Metanephros (tissue), 2 donors: ENCODE results near the gene OTUD3.

GRCh38 chr1:19243667-19244169, 7.6 kb downstream of the EMC1 start:
- RAMPAGE, long total RNA, result no peak

DNA sequence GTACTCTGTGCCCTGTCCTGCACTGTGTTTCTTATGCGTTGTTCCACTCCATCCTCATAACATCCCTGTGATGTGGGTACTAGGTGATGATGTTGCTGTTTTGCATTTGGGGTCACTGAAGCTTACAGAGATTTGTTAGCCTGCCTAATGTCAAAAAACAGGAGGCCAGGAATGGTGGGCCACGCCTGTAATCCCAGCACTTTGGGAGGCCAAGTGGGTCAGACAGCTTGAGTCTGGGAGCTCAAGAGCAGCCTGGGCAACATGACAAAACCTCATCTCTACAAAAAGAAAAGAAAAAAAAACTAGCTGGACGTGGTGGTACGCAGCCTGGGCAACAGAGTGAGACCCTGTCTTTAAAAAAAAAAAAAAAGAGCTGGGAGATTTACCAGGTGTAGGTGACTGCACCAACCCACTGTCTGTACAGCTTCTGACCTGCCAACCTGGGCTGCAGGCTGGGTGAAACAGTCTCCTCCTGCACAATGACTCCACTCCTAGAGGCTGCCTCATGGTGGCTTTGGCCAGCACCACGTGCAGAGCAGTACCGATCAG, 3.5 kb downstream of the MRTO4 start:
- RAMPAGE, long total RNA, result no peak

DNA sequence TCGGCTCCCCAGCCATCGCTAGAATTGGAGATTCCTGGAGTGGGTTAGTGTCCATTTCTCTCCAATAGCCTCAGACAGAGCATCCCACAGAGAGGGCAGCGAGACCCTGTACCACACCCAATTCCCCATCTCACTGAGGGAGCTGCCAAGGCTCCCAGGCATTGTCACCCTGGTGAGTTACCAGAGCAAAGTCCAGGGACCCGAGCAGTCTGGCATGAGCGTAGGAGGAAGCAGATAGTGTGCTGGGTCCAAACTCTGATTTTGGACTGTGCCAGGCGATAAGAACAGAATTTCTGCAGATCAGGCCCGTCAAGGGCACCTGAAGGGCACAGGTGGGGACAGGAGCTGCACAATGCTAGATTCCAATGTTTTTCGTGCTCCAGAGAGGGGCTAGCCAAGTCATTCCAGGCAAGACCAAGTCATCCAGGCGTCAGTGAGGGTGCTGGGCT, 15.4 kb downstream of the AKR7A3 start:
- RAMPAGE, long total RNA, result no peak

- RAMPAGE, long total RNA, result no peak
Observed at GRCh38 chr1:19312605-19313120, 537 bp downstream of the SLC66A1 start.

DNA sequence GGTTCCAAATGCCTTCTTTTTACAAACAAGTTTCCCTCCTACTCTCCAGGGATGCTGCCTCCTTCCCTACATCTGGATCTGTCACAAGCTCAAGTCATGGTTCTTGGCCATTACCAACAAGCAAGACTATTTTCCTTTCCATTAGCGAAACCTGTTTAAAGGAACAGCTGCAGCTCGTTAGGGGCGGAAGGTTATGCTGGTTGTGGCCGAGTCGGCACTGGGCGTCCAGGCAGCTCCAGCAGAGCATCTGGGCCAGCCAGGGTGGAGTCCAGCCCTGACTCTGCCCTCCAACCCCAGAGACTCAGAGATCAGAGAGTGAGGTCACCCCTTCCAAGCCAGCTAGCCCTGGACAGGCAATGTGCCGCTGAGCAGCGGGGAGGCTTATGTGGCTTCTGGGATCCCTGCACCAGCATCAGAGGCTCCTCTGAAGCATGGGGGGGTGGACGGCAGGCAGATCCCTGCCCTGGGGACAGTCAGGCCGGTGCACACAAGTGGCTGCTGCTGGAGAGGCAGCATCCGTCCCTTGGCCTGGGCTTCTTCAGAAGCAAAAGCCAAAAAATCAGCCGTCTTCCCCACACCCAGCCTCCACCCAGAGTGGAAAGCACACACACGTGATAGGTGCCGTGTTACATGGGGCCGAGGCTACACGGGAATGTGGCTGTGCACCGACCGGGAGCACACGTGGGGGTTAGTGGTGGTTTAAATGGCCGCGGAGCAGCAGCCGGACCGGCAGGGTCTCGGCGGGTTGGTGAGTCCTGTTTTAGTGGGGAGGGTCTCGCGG, 30.0 kb downstream of the SLC66A1 start:
- RAMPAGE, long total RNA, result no peak

GRCh38 chr1:19410575-19411012, 74.7 kb downstream of the CAPZB start:
- RAMPAGE, long total RNA, result no peak

- RAMPAGE, long total RNA, result no peak
Observed at GRCh38 chr1:19440251-19440793, 45.0 kb downstream of the CAPZB start.

- RAMPAGE, long total RNA, result no peak
Observed at GRCh38 chr1:19453436-19454287, 31.7 kb downstream of the CAPZB start.

GRCh38 chr1:19459494-19460074, 25.8 kb downstream of the CAPZB start:
- RAMPAGE, long total RNA, result no peak

DNA sequence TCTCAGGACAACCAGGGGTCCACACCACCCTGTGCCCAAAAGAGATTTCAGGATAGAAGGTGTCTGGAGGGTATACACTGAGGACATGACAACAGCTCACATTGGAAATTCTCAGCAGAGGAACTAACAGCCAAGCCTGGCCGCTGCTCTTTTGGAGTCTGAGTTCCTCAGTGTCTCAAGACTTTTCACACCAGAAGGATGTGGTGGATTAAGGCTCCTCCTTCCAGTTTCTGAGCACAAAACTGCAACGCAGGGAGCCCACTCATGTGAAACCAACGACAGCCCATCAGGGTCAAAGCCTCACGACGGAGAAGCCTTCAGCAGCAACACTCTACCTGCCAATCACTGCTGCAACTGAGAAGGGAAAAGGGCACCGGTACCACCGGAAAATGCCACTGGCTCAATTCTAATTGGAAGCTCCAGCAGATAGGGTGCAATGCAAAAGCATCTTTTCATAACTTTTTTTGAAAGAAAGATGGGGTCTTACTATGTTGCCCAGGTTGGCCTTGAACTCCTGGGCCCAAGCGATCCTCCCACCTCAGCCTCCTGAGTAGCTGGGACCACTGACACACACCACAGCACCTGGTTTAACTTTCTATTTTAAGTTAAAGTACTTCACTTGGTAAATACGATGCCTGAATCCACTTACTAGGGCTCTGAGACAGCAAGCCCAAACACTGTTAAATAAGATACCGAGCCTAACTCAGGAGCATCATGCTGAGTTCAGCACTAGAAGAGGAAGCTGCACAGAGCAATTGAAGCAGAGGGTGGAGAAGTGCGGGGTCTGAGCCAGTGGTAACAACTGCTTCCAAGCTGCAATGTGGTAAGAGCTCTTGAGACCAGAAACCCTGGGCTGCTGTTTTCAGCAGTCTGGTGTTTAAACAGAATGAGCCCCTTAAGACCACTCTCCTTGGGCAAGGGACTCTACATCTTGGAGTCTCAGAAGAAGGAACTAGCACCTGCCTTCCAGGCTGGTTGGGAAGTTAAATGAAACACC, 7.7 kb downstream of the CAPZB start:
- RAMPAGE, long total RNA, result no peak

DNA sequence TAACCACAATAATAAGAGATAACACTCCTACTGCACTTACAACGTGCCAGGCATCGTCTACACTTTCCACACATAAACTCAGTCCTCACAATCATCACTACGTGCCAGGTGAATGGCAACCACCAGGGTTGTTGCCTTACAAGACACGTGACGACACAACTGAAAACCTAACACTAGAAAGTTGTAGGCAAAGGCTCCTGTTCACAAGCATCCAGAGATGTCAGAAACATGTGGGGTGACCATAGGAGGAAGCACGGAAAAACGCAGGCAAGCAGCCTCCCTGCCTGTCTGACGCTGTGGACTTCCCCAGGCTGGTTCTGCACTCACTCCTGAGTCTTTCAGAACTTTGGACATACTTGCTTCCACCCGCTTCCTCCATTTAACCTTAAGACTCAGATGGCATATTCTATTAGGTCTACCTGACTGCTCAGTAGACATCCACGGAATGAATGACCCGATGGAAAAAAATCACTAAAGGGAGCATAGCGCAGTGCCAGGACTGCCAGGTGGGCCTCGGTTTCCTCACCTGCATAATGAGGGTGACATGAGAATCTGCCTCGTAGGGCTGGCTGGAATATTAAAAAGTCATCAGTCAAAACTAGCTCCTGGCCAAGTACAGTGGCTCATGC, 6.9 kb downstream of the CAPZB start:
- RAMPAGE, long total RNA, result no peak

- RAMPAGE, long total RNA, result no peak
Observed at GRCh38 chr1:19507352-19507753, 22.0 kb upstream of the CAPZB start.

DNA sequence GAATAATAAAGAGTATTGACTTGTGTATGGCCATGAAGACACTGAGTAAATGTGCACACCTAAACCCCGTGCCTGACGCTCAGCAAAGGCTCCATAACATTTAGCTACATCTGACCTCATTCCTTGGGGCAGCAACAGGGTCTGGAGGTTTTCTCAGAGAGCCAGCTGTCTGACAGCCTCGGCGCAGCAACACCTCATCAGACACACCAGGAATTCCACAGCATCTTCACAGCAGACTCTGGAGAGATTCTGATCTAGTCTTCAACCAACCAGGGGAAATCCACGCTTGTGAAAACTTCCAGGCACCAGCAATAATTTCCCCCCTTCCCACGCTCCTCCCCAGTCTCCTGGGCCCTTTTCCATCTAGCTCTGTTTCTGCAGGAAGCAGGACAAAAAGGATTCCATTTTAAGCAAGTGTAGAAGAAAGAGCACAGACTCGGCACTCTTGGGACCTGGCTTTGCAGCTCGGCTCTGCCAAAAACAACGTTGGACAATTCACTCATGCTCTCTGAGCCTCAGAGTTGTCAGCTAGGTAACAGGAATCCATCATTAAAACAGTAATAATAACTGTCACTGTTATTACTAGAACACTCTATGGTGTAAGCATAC, 44.3 kb upstream of the CAPZB start:
- RAMPAGE, long total RNA, result no peak

DNA sequence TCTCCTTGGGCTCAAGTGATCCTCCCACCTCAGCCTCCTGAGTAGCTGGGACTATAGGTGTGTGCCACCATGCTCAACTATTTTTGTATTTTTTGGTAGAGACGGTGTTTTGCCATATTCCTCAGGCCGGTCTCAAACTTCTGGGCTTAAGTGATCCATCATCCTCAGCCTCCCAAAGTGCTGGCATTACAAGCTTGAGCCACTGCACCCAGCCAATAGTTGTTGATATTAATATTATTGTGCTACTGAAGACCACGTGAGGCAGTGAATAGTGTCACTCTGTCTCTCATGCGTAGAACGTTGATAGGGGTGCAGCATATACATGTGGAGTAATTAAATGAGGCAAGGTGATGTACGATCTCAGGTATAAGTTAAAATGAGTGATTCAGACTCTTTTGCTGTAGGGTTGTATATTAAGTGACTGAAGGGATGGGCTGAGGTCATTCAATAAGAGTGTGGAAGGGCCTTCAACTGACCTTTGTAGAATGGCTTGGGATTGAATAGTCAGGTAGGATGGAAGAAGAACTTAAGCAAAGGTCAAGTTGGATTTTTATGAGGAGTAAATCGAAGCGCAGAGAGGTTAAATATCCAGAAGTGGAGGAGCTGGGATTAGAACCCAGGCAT, 2.5 kb downstream of the MICOS10 start:
- RAMPAGE, long total RNA, result no peak

DNA sequence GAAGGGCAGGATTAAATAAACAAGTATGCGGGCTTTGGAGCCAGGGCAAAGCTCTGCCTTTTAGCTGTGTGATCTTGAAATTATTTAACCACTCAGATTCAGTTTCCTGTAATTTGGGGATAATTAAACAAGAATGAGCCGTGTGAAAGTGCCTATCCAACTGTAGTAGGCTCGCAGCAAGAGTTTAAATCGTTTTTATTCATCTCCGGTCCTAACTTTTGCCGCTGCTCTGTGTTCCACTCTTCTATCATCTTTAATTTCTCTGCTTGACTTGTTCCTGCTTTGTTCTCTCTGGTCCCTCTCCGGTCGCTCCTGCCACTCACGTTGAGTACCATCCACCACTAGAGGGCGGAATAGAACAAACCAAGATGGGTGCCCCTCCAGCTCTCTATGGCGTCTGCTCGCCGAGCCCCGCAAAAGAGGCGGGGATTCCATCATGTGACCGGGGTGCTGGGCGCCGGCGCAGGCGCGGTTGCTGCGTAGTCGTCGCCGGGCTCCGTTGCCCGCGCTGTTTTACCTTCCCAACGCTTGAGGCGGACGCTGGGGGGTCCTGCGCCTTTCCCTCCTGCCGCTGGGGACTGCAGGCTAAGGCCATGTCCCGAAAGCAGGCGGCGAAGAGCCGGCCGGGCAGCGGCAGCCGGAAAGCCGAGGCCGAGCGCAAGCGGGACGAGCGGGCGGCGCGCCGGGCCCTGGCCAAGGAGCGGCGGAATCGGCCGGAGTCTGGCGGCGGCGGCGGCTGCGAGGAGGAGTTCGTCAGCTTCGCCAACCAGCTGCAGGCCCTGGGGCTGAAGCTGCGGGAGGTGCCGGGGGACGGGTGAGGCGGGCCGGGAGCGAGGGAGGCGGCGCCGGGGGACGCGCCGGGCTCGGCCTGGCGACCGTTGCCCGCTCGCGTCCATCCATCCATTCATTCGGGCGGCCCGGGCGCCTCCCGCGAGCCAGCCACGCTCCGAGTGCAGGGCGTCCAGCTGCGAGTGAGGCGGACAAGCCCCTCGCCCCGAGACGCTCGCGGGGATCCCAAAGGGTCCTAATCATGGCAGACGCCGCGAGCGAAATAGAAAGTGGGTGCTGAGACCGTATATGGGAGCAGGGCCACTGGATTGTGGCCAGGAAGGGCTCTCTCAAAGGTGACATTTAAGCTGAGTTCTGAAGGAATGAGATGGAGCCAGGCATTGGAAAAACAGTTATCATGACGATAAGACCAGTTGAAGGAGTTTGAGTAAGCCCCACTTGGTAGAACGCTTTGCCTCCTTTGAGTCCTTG, at the start of gene OTUD3:
OTUD3 (plus strand) TSS at position 475 of the 1,260 bp plus-strand sequence.
- RAMPAGE, long total RNA, result no peak

- RAMPAGE, long total RNA, result no peak
Observed at GRCh38 chr1:19890055-19890546, 7.9 kb downstream of the OTUD3 start.

DNA sequence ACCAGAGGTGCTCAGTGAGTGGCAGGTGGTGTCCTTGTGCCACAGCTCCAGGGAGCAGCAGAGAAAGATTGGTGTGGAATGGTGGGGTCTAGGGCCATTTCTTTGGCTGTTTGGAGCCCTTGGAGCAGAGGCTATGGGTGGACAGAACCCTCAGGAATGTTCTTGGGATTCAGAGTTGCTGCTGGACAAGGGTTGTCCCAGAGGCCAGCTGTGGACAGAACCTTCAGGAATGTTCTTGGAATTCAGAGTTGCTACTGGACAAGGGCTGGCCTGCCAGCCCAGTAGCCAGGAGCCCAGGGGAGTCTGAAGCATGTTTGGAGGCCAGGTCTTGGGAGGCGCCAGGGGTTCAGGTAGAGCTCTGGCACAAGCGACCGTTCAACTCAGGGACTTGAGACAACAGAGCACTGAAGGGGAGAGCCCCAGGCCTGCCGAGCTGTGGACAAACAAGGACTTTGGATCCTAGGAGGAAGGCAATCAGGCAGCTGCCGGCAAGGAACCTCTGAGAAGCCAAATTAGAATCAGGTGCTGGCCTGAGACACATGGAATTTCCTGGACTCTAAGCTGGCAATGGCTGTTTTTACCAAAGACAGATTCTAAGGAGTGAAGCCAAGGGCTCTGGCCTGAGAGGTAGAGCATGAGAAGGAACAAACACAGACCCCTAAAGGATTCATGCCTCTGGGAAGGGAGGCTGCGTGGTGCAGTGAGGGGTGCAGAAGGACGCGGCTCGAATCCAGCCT, 13.2 kb downstream of the PLA2G5 start:
- RAMPAGE, long total RNA, result no peak

GRCh38 chr1:20152755-20153547, 13.8 kb downstream of the PLA2G2F start:
- RAMPAGE, long total RNA, result no peak

DNA sequence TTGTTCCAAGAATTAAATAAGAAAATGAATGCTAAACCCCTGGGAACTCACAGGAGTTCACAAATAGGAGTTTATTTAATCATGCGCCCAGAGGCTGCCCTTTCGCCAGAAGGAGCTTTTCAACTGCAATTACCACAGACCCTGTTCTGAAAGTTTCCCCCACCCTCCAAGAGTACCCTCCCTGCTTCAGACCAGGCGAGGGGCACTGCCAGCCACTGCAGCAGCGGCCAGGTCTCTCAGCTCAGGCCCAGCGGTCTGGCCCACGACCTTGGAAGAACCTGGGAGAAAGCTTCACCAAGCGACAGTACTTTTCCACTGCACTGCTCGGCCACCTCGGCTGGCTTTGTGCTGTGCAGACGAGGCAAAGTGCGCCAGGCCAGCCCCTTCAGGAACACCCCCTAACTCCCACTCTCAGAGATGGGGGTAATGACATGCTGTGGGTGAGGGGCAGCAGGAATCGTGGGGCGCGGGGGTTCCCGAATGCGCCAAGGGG, 543 bp upstream of the FAM43B start:
- RAMPAGE, long total RNA, result no peak

DNA sequence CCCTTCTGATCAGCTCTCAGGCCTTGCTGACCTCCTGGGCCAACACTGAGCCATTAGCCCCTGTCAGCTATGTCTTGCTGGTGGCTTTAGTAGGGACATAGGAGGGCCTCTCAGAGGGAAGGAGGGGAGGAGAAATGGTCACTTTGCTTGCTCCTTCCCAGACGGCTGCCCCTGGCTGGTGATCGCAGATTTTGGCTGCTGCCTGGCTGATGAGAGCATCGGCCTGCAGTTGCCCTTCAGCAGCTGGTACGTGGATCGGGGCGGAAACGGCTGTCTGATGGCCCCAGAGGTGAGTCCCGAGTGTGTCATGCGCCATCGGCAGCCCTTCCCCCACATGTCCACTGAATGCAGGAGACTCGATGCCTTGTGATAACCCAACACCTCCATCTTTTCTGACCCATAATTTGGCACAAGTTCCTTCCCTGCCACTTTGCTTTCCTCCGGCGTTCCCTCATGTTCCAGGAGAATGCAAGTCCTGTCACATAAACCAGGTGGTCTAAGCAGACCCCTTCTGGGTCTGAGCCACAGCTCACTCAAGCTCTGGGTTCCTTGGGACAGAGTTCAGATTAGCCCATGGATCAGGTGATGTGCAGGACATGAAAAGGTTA, 12.7 kb downstream of the DDOST start:
- RAMPAGE, long total RNA, result no peak